IMR-90 (cell line): ENCODE data around the genes UTS2R and B3GNTL1.

DNA sequence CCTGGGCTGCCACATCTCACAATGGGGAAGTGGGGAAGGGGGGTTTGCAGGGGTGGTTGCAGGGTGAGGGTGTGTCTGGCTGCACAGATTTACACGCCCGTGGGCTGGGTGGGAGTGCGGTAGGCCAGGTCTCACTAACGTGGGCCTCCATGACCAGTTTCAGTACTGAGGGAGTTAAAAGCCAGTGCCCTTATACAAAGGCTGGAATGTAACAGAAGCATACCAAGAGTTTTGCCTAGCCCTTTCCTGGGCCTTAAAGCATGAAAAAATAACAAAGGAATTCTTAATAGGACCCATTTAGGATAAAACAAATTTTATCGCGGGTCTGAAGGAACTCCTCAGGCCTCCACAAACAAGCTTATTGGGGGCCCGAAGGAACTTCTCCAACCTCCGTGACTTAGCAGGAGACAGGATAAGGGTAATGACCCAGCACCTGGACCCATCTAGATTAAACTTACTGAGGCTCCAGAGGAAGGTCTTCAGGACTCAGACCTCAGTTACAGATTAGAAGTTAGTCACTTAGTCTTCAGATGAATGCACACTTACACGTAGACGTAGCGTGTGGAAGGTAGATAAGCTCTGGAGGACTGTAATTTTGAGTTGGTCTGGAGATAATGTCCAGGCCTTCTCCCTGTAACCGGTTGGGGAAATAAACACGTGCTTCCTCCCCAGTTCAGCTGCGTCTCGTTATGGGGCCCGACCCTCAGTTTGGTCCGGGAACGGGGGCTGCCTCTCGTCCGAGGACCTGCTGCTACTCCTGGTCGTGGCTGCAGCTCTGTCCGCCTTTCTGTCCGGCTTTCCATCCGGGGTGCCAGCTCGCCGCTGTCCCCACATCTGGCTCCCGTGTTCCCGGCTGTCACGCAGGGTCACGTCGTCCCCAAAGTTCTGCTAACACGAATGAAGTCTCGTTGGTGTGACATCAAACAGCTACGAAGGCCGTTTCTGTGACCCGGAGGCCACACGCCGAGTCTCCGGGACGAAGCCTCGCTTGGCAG, 11.6 kb upstream of the SECTM1 start:
- RRBS = 78% methylated on average over 23 of the region's 41 CpGs
CAGE:
- cytosol, long polyA plus RNA = no peak
- long polyA plus RNA = no peak
- nucleus, long polyA plus RNA = no peak

GRCh38 chr17:82371369-82371882, at the start of gene UTS2R:
TSS of gene UTS2R (plus strand) at chr17:82371765.
- RRBS = 5% methylated on average over 37 of the region's 64 CpGs
CAGE:
- cytosol, long polyA plus RNA = no peak
- long polyA plus RNA = no peak
- nucleus, long polyA plus RNA = no peak

DNA sequence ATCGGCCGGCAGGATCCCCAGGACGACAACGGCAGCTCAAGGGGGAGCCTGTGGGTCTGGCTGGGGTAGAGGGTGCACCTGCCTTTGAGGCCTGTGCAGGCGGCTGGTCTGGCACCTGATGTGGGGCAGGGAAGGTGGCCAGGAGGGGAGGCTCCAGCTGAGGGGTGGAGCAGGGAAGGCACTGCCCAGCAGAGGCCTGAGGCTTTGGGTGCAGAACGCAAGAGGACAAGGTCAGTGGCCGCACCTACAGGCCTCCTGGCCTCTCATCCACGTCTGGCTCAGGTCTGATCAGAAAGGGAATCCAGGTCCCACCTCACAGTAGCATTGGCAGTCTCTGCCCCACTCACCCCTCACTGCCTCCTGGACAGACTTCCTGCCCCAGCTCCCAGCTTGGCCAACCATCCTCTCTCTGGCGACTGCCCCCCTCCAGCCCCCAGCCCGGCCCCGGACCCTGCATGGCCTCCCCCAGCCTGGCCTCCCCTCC, 4.4 kb downstream of the UTS2R start:
- RRBS = no CpG with 5 or more reads among the region's 11 CpGs
CAGE:
- cytosol, long polyA plus RNA = no peak
- long polyA plus RNA = no peak
- nucleus, long polyA plus RNA = no peak

DNA sequence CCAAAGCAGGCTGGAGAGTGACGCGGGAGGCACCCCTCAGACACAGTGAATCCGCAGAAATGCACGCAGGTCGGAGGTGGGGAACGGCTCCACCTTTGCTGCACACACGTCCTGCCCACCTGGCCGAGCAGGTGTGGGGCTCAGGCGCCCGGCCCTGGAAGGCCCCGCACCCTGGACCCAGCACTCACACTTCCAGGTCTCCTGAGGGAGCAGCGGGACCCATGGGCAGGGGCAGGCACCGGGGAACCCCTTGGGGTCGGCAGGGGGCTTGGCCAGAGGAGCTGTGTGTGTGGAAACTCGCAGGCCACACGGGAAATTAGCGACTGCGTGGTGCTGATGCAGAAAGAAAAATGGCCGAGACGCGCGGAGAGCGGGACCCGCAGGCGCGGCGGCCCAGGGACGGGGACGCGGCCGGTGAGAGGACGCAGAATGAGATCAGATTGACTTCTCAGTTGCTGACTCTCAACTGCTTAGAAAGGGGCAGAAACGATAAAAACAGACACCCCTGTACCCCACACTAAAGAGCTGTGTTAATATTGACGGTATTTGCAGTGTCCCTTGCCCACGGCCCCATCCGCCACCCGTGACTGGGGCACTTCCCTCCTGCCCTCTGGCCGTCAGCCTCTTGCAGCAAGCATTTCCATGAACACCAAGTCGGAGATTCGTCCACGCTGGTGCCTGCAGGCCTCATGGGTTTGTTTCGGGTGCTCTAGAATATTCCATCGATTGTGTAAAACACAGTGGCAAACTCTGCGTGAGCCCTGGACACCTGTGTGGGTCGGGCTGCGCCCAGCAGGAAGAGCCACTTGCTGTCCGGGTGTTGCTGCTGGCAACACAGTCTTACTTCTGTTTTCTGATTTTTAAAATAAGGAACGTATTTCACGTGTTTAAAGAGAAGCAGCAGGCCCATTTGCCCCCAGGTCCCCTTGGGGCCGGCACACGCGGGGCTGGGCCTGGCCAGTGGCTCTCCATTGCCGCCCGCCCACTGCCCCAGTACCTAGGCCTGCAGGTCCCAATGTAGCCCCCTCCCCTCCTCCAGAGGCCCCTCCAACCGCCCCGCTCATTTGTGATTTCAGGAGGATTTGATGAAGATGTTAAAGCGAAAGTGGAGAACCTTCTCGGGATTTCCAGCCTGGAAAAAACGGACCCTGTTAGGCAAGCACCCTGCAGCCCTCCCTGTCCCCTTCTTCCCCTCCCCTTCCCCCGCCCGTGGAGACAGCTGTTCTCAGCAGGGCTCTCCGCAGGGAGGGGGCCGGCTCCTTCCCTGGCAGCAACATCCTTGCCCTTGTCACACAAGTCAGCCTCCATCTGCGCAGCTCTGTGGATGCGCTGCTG, 10.2 kb downstream of the CYBC1 start:
- RRBS = 89% methylated on average over 4 of the region's 65 CpGs
CAGE:
- cytosol, long polyA plus RNA = no peak
- long polyA plus RNA = no peak
- nucleus, long polyA plus RNA = no peak

GRCh38 chr17:82496275-82496912, 23.1 kb upstream of the FOXK2 start:
- RRBS = no CpG with 5 or more reads among the region's 25 CpGs
CAGE:
- cytosol, long polyA plus RNA = no peak
- long polyA plus RNA = no peak
- nucleus, long polyA plus RNA = no peak

DNA sequence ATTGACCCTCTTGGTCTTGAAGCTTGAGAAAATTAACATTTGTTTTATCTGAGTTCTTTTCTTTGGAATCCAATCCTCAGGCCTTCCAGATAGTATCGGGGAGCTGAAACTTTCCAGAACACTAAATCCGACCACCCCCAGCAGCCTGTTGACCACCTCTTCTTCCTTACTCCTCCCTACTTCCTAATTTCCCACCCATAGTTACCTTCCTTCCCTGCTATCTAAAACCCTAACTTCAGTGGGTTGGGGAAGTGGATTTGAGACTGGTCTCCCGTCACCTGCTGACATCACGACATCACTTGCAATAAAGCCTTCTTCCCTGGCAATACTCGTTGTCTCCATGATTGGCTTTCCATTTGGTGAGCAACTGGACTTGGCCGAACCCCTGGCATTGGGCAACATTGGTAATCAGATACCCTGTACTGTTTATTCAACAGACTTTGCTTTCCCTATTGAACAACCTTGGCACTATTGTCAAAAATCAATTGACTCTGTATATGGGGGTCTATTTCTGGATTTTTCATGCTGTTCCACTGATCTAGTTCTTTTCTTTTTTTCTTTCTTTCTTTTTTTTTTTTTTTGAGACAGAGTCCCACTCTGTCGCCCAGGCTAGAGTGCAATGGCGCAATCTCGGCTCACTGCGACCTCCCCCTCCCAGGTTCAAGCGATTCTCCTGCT, 11.8 kb upstream of the FOXK2 start:
- RRBS = no CpG with 5 or more reads among the region's 11 CpGs
CAGE:
- cytosol, long polyA plus RNA = no peak
- long polyA plus RNA = no peak
- nucleus, long polyA plus RNA = no peak

GRCh38 chr17:82582357-82583386, 63.1 kb downstream of the FOXK2 start:
- RRBS = no CpG with 5 or more reads among the region's 32 CpGs
CAGE:
- cytosol, long polyA plus RNA = no peak
- long polyA plus RNA = no peak
- nucleus, long polyA plus RNA = no peak

DNA sequence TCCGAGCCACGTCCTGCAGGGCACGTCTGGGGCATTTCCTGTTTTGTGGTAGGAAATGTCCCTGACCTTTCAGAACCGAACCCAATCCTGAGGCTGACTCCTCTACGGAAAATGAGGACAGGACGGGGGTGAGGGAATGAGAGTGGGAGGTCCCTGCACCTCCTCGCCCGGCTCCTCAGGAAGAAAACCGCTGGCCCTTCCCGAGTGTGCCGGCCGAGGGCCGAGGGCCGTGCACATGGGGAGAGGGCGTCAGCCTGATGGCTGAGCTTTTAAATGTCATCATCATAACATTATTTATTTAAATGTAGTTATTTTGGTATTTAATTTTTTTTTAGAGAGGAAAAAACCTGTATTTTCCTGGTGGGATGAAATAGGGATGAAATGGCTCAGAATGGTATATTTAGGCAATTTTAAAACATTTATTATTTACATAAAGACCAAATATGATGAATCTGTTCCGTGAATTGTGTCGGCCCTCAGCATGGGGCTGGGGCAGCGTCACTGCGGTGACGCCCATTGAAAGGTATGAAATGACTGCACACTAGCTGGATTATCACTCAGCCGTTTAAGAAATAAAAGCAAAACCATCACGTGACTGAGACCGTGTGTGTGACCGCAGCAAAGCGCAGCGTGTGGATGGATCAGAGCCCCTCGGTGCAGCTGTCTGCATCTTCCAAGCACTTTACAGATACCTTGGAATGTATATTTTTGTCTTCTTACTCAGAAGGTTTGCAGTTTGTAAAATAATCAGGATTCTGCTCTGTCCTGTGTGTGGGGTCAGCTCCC, 45.5 kb downstream of the WDR45B start:
- RRBS = no CpG with 5 or more reads among the region's 27 CpGs
CAGE:
- cytosol, long polyA plus RNA = no peak
- long polyA plus RNA = no peak
- nucleus, long polyA plus RNA = no peak

GRCh38 chr17:82704018-82704881, 5.8 kb upstream of the RAB40B start:
- RRBS = 59% methylated on average over 10 of the region's 37 CpGs
CAGE:
- cytosol, long polyA plus RNA = no peak
- long polyA plus RNA = no peak
- nucleus, long polyA plus RNA = no peak

DNA sequence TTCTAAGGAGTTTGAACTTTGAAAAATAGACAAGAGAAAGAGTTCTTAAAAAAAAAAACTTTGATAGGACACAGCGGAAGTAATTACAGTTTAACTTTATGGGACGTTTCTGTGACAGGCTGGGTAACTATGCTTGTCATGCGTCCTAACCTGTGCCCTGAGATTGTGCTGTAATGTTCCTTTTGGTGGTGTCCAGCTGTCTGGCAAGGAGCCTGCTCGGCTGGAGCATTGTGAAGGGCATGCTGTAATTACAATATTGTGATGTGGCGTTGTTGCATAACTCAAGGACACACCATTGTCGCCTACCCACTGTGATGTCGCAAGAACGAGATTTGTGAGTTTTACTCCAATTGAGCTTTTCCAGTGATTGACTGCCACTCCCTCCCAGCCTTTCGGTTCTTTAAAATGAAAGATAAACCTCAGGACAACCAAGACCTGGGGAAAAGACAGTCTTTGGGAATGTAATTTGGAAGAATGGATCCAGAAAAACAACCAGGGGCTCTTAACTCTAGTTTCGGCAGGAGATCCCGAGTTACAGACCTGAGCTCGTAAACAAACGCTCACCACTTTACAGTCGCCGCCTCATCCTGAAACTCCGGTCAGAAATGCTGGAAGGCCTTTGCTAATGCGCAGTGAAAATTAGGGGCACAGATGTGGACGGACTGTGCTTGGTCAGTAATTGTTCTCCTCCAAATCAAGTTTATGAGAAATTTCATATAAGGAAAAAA, 1.4 kb downstream of the ZNF750 start:
- RRBS = no CpG with 5 or more reads among the region's 18 CpGs
CAGE:
- cytosol, long polyA plus RNA = no peak
- long polyA plus RNA = no peak
- nucleus, long polyA plus RNA = no peak

DNA sequence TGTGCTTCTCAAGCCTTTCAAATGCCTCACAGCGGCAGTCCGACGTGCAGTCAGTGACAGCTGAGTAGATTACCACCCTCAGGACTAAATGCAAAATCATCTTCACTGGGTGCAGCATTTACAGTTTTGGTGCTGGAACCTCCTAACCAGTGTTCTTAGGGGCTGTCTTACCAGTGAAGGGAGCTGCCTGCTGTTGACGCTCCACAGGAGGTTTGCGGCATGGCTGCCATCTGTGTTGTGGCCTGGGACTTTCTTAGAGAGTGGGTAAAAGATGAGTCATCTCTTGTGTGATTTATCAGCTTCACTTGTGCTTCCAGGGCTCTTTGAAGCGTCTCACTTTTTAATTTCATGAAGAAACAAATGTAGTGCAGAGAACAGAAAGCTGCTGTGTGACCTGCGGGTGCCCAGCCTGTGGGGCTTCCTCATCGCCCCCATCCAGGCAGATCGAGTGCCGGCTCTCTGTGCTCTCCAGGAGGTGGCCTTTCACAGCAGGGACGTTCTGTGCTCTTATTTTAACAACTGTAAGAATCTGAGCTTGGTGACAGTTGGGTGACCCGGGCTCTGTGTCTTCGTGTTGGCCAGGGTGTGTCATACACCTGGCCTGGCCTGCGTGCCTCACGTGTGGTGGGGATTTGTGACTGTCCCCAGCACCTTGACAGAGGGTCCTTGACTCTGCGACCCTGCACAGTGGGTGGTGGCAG, 24.2 kb upstream of the ZNF750 start:
- RRBS = 46% methylated on average over 2 of the region's 16 CpGs
CAGE:
- cytosol, long polyA plus RNA = no peak
- long polyA plus RNA = no peak
- nucleus, long polyA plus RNA = no peak

DNA sequence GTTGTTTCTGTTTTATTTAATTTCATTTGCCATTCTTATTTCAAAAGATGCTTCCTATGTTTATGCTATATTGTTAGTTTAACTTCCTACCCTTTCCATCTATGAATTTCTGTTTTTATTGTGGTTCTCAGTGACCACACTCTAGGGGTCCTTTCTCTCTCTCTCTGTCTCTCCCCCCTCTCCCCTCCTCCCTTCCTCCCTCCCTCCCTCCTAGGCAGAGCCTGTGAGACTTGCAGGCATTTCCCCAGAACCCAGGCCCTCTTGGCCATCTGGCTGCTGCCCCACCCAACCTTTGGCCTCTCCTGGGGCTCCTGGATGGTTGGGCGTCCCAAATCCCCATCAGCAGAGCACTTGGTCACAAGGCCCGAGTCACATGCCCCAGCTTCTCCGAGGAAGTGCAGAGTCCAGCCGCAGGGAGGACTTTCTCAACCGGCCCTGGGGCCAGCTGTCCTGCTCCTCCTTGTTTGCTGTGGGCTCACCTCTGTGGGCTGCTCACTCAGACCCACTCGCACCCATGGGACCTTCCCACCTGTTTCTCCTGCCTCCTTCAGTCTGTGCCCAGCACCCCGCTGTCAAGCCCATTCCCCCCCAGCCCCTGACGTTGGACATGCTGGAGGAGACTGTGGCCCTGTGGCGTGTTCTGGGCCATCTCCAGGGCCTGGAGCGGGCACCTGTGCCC, 42.1 kb upstream of the ZNF750 start:
- RRBS = no CpG with 5 or more reads among the region's 10 CpGs
CAGE:
- cytosol, long polyA plus RNA = no peak
- long polyA plus RNA = no peak
- nucleus, long polyA plus RNA = no peak

GRCh38 chr17:82888856-82889180, 49.0 kb upstream of the ZNF750 start:
- RRBS = no CpG with 5 or more reads among the region's 8 CpGs
CAGE:
- cytosol, long polyA plus RNA = no peak
- long polyA plus RNA = no peak
- nucleus, long polyA plus RNA = no peak

- RRBS = 88% methylated on average over 5 of the region's 24 CpGs
CAGE:
- cytosol, long polyA plus RNA = no peak
- long polyA plus RNA = no peak
- nucleus, long polyA plus RNA = no peak
These were observed 72.7 kb upstream of the ZNF750 start for GRCh38 chr17:82912321-82913104.

- RRBS = no CpG with 5 or more reads among the region's 25 CpGs
CAGE:
- cytosol, long polyA plus RNA = no peak
- long polyA plus RNA = no peak
- nucleus, long polyA plus RNA = no peak
These were observed 75.6 kb upstream of the ZNF750 start for GRCh38 chr17:82915300-82916029.

DNA sequence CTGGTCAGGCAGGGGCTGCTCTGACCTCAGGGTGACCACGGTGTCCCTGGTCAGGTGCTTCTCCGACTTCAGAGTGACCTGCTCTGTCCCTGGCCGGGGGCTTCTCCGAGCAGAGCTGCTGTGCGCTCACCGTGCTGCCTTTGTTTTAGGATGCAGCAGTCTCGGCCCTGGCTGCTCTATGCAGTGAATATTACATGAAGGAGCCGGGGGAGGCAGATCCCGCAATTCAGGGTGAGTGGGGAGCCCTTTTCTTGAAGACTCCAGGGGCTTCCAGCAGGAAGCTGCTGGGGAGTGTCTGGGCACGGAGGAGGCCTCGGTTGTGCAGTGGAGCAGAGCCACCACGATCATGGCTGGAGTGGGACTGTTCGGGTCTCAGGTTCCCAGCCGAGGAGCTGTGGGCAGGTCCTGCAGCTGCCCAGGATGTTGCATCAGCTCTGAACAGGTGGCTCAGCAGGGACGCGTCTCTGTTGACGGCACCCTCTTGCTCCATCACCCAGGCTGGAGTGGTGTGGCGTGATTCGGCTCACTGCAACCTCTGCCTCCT, 83.8 kb upstream of the ZNF750 start:
- RRBS = 98% methylated on average over 3 of the region's 19 CpGs
CAGE:
- cytosol, long polyA plus RNA = no peak
- long polyA plus RNA = no peak
- nucleus, long polyA plus RNA = no peak

- RRBS = 2% methylated on average over 9 of the region's 107 CpGs
CAGE:
- cytosol, long polyA plus RNA = no peak
- long polyA plus RNA = no peak
- nucleus, long polyA plus RNA = no peak
These were observed at the start of gene B3GNTL1 for GRCh38 chr17:83050765-83051851. TSS of gene B3GNTL1 (minus strand) at chr17:83051770.

GRCh38 chr17:83105866-83106412, 26.5 kb downstream of the METRNL start:
- RRBS = no CpG with 5 or more reads among the region's 17 CpGs
CAGE:
- cytosol, long polyA plus RNA = no peak
- long polyA plus RNA = no peak
- nucleus, long polyA plus RNA = no peak

DNA sequence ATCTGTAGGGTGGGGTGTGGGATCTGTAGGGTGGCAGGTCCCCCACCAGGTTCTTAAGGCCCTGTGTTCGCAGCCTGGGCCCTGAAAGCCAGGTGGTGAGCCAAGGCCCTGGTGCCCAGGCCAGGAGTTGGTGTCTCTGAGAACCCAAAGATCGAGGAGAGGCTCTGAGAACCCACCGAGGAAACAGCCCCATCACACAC, 48.3 kb downstream of the METRNL start:
- RRBS = no CpG with 5 or more reads among the region's 3 CpGs
CAGE:
- cytosol, long polyA plus RNA = no peak
- long polyA plus RNA = no peak
- nucleus, long polyA plus RNA = no peak

DNA sequence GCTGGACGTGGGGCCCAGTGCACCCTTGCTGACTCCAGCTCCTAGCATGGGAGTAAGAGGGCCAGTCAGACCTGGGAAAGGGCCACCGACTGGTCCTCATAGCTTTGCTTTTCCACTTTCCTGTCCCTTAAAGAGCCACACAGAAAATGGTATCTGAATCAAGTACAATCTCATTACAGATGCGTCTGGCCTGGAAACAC, 69.4 kb downstream of the METRNL start:
- RRBS = no CpG with 5 or more reads among the region's 3 CpGs
CAGE:
- cytosol, long polyA plus RNA = no peak
- long polyA plus RNA = no peak
- nucleus, long polyA plus RNA = no peak